ENCODE measurements around the gene RPS15.

DNA sequence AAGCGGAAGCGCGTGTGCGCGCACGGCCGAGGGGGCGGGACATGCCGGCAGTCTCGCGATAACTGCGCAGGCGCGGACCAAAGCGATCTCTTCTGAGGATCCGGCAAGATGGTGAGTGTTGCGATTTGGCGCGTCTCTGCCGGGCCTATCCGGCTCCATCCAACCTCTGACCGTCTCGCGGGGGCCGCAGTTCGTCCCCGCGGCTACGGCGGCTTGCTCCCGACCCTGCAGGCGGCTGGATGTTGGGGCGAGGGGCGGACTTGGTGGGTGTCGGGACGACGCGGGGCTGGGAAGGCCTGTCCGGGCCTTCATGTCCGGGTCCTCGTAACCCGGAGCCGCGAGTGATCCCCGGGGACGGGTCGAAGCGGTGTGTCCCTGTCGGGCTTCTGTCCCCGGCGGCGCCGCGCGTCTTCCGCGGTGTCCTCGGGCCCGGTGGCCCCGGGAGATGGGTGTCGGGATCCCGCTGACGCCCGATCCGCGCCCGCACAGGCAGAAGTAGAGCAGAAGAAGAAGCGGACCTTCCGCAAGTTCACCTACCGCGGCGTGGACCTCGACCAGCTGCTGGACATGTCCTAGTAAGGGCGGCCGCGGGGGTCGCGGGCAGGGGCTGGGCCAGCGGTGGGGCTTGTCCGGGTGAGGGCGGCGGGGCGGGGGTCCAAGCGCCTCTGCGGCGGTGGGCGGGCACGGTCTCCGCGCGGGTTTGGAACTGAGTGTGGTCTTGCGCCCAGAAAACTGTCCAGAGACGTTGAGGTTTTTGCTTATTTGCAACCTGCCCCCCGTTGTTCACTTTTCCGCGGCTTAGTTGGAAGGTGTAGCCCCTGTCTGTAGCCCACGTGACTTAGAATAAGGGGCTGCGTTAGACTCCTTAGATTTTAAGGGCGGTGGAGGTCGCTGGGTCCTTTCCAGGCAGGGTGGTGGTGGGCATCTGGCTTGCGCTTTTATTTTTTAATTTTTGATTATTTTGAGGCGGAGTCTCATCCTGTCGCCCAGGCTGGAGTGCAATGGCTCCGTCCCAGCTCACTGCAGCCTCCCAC, at the start of gene RPS15:
Gene RPS15, plus strand, starts transcription at position 79 of the 1,034 bp plus-strand sequence.
- RRBS, 2 experiments: under 1 to 1% methylated on average over 34 to 35 of the region's 104 CpGs

- RRBS, 2 experiments: no CpG with 5 or more reads among the region's 37 CpGs
Observed at GRCh38 chr19:1471148-1471998, 7.6 kb downstream of the C19orf25 start.

DNA sequence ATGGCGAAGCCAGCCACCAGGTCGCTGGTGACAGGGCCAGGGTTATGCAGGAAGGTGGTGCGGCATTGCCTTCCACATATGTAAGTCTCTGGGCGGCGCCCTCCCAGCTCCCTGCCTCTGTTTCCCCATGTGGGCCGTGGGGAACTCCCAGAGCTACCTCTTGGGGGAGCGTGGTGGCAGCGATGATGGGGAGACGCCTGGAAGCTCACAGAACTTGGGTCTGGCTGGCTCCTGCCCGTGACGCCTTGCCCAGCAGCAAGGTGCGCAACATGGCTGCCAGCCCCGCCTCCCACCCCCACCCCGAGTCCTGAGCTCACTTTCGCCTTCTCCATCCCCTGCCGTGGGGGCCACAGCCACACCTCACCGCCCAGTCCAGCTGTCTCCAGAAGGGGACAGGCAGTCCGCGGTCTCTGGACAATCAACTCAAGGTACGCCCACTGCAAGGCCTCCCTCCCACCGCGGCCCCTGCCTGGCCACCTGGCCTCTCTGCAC, 6.7 kb downstream of the C19orf25 start:
- RRBS, 2 experiments: no CpG with 5 or more reads among the region's 22 CpGs

- RRBS, 2 experiments: 98% methylated on average over 11 to 12 of the region's 30 CpGs
Observed at GRCh38 chr19:1612135-1612826, 7.0 kb upstream of the UQCR11 start.

- RRBS, 2 experiments: 22 to 38% methylated on average over 2 of the region's 4 CpGs
Observed at GRCh38 chr19:1769835-1770096, 16.5 kb downstream of the ONECUT3 start.

- RRBS, 2 experiments: 36 to 72% methylated on average over 8 to 12 of the region's 53 CpGs
Observed at GRCh38 chr19:1789392-1790194, 22.5 kb downstream of the ATP8B3 start.

- RRBS, 2 experiments: 90 to 96% methylated on average over 10 of the region's 47 CpGs
Observed at GRCh38 chr19:1823613-1824626, 11.8 kb upstream of the ATP8B3 start.

DNA sequence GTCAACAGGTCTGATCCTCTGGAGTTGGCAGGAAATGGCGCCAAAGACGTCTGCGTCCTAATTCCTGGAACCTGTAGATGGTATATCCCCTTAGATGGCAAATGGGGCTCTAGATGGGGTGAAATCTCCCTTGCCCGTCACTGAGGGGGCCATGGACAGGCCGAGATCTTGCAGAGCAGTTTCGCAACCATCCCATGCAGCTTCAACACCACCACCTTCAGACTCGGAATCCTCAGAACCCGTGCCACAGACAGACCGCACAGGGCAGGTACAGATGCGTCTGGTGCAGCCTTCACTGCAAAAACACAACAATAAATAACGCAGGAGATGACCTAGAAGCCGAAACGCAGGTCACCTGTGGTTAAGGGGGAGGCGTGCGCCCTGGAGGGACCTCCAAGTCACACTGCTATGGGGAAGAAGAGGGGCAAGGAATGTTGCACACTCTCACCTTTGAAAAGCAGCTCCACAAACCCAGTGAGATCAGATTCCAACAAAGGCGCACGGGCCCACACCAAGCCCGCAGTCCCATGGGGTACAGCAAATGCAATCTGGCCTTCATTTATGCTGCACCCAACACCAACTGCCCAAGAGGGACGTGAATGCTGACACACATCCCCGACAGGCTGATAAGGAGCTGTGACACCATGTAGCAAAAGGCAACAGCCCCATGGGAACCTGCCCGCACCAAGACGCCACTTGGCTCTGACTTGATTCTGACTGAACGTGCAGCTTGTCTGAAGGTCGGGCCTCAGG, 17.5 kb downstream of the REXO1 start:
- RRBS, 2 experiments: no CpG with 5 or more reads among the region's 24 CpGs

DNA sequence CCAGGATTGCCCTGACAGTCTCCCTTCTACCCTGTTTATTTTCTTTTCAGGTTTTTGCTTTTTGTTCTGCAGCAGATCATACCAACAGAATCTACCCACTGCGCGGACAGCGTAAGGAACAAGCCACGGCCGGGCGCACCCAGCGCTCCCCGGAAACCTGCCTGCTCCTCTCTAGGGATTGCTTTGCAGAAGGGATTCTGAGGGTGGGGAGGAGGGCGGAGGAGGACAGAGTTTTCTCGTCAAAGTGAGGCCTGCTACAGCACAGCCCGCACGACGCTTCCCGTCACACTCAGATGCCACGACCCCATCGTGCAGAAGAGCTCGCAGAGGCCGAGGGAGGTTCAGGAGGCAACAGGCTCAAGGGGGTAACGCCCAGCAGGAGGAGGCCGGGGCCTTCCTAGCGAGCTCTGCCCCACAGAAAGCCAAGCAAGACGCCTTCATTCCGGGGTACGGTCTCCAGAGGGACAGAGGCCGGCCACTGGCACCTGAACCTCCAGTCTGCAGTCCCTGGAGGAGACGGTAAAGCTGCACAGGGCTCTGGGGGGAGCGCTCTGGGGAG, 7.0 kb downstream of the REXO1 start:
- RRBS, 2 experiments: 90 to 92% methylated on average over 4 of the region's 27 CpGs

- RRBS, 2 experiments: 2 to 4% methylated on average over 9 of the region's 64 CpGs
Observed at GRCh38 chr19:1884678-1885398, 458 bp downstream of the ABHD17A start.

GRCh38 chr19:1911753-1912654, 6.8 kb downstream of the ADAT3 start:
- RRBS, 2 experiments: 94 to 95% methylated on average over 13 to 16 of the region's 72 CpGs

DNA sequence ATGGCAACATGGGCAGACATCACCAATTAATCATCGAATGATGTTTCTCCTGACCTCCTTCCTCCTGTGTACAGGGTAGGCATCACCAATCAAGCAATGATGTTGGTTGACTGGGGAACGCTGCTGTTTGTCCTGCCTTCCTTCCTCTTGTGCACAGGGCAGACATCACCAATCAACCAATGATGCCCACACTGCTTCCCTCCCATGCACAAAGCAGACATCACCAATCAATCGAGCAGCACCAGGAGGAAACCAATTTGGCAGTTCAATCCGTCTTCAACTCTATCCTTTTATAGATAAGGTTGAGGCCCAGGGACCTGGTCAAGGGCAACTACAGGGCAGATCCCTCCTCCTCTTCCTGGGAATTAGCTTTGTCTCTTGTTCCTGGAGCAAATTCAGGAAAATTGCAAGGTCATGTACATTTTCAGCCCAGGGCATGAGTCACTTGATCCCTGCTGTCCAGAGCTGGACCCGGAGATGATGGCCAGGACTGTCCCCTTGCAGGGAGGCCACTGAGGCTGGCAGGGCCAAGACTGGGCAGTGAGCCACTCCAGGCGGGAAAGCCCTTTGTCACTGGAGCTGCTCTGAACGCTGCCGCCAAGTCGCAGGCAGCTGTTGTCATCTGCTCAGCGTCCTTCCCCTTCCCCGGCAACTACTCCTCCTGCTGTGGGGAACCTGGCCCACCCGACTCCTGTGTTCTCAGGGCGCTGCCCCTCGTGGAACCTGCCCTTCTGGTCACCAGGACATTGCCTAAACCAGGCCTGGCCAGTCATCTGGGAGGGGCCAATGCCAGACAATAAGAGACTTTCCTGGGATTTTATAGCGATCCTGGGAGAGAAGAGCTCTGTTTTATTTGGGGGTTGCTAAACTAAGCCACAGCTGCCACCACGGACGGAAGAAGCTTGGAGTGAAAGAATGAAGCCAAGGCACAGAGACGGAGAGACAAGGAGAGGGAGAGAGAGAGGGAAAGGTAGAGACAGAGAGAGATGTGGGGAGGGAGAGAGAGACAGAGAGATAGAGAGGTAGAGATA, 5.1 kb upstream of the CSNK1G2 start:
- RRBS, 2 experiments: no CpG with 5 or more reads among the region's 18 CpGs

- RRBS, 2 experiments: no CpG with 5 or more reads among the region's 8 CpGs
Observed at GRCh38 chr19:1962122-1962471, 21.1 kb downstream of the CSNK1G2 start.

DNA sequence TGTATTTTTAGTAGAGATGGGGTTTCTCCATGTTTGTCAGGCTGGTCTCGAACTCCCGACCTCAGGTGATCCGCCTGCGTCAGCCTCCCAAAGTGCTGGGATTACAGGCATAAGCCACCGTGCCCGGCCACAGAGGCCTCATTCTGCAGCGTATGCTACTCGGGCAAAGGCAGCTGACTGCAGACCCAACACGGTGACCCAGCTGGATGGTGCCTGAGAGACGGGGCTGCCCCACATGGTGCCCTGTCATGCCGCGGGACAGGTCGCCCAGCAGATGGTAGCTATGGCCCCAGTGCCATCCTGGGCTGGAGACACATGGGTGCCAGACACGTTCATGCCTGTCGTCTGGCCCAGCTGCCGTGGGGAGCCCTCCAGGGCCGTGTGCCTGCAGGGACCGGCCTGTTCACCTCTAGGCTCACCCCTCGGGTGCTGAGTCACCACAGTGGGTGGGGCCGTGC, 36.0 kb downstream of the CSNK1G2 start:
- RRBS, 2 experiments: 71% methylated on average over 1 of the region's 20 CpGs; no CpG with 5 or more reads in 1 of the 2 experiments

GRCh38 chr19:2041668-2042518, 9.2 kb downstream of the MKNK2 start:
- RRBS, 2 experiments: 2% methylated on average over 19 of the region's 80 CpGs

GRCh38 chr19:2046031-2046995, 4.7 kb downstream of the MKNK2 start:
- RRBS, 2 experiments: 88 to 92% methylated on average over 15 of the region's 52 CpGs

DNA sequence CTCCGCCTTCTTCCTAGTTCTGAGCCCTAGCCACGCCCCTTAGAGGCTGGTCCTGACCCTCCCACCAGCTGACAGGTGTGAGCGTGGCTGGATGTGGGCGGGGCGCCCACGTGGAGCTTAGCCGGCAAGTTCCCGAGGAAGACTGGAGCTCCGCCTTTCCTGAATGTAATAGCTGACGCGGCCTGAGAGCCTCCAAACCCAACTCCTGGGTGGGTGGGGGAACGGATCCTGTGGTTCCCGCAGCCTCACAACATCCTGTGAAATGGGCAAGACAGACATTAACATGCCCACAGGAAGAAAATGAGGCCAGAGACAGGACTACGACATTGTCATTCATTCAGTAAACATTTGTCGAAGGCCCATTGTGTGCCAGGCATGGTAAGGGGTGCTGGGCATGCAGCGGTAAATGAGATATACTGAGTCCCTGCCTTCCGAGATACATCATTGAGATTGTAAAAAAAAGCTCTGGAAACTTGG, 457 bp upstream of the AP3D1 start:
- RRBS, 2 experiments: no CpG with 5 or more reads among the region's 17 CpGs

DNA sequence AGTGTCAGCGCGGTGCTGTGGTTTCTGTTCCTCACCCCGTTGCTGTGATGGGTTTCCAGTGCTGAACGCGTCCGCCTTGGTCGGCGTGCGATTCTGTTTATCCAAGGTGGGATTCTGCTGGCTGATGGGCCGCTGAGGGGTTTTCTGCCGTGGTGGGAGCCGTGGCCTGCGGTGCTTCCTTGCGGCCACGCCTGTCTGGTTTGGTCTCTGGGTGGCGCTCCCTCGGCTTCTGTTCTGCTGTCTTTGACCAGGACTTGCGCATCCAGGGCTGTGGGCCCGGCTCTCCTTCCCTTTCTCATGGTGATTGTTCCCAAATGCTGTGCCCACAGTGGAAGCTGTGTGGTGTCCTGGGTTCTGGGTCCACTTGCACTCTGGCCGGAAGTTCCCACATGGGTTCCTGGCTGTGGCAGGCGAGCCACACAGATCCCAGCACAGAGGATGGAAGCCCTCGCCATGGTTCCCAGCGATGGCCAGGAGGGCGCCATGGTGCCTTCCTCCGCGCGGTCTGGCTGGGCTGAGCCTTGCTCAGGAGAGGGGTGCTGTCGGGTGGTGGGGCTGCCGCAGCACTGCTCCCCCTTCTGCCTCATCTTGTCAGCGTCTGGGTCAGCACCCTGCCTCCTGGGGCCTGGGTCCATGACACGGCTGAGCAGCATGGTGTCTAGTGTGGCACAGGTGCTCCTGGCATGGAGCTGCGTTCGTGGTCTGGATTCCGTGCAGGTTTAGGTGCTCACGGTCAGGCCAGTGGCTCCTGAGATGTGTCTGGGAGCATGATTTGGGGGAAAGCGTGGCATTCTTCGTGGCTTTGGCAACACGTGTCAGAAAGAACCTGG, 33.4 kb downstream of the DOT1L start:
- RRBS, 2 experiments: 83% methylated on average over 1 of the region's 38 CpGs; no CpG with 5 or more reads in 1 of the 2 experiments

GRCh38 chr19:2239805-2240526, 3.3 kb downstream of the SF3A2 start:
- RRBS, 2 experiments: no CpG with 5 or more reads among the region's 30 CpGs

DNA sequence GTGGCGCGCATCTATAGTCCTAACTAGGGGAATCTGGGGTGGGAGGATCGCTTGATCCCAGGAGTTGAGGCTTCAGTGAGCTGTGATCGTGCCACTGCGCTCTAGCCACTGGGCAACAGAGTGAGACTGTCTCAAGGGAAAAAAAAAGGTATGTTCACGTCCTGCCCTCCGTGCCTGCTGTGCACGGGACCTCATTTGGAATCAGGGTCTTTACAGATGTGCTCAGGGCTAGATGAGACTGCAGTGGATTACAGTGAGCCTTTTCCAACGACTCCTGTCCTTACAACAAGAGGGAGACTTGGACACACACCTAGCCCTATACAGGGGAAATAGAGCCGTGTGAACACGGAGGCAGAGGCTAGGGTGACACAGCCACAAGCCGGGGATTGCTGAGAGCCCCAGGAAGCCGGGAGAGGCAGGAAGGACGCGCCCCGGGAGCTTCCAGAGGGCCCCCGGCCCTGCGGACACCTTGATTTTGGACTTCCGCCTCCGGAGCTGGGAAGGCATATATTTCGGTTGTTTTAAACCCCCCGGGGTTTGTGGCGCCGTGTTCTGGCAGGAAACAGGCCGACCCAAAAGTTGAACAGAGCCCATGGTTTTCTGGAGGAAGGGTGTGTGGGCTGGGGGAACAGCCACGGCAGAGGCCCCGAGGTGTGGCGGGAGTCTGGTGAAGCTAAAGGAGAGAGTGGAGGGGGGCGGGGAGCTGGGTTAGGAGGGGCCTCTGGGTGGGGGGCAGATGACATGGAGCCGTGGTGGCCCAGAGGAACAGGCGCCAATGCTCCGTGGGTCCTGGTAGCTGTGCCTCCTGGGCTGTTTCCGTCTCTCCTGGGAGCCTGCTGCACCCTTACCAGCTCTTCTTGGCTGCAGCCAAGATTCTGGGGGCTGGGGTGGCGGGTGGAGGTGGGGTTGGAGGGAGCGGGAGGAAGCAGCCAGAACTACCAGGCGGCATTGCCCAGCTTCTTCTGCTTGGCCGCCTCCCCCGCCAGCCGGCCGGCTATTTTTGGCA, 12.2 kb upstream of the PEAK3 start:
- RRBS, 2 experiments: 95 to 96% methylated on average over 4 of the region's 40 CpGs